Bronchus fibroblast of lung (primary cell): Measurements from ENCODE around the genes CUL4B, CT47A10 and THOC2.

DNA sequence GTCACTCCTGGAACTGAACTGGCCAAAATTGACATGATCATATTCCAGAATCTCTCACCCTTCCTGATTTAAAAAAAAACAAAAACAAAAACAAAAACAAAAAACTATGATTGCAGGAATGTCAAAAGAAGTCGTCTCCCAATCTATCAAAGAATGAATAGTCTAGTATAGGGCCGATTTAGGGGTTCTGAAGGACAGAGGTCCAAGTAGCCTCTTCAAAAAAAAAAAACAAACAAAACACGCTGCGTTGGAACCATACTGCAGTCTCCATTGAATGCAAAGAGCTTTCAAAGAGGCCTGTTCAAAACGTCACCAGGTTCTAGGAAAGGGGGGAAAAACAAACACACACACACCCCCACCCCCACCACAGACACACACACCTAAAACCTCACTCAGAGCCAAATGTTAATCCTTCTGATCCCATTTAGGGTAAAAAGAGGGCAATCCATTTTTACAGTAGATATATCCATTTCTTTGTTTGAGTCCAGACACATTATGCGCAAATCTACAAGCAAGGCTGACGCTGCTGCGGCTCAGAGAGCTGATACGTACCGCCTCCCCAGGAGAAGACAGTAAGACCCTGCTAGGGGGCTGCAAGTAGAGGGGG, 30.3 kb downstream of the UBE2A start:
- RAMPAGE, long total RNA = no peak

DNA sequence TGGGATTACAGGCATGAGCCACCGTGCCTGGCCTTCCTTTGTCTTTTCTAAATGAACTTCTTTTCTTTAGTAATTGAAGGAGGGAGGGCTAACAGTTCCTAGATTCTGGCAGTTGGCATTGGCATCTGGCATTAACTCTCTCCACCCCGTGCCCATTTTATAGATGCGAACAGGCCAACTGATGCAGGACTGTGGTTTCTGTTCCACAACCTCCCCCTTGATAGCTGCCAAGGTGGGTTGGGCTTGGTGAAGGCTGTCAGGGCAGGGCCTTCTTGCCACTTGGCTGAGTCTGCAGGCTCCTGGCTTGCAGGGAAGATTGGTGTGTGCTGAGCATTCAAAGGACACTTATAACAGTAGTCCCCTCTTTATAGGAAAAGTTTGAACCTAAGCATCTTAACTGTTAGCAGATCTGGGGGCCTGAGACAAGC, 4.3 kb downstream of the SOWAHD start:
- RAMPAGE, long total RNA = no peak

DNA sequence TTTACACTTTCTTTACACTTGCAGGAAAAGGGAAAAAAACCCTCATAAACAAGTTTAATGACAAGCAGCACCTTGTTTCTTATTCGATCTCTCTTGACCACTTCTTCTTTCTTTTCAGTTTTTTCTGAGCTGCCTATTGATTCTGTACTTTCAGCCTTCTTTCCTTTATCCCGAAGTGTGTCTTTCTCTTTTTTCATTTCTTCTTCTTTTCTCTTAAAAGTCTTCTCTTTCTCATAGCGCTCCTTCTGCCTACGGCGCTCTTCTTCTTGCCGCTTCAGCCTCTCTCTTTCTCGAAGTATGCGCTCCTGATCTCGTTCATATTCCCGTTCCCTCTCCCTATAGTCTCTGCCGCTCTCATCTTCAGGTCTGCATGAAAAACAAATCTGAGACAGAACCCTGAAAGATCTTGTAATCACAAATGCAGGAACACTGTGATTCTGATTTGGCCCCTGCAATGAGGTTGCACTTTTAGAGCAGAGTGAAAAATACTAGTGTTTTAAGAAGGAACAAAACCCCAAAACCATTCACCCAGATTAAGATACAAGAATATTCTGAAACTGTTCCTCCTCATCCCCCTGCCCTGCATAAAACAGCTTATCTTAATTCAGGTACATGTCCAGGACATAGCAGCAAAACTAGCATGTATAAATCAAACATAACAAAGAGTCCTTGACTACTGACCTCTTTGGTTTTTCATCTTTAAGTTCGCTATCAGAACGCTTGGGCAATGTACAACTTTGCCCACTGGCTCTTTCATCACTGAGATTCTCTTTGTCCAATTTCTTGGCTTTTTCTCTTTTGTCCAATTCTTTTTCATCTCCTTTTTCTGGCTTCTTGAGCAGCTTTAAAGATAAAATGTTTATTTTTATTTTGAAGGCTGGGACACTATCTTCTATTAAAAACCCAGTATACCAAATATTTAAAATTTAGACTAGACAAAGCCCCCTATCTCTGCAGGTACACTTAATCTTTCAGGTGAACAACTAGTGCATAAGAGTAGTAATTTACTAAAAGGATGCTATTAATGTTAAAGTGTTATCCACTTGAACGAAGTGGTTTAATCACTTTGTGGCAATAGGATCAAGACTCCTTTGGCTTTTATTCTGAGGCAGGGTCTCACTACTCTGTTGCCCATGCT, 14.7 kb downstream of the UPF3B start:
- RAMPAGE, long total RNA = no peak

GRCh38 chrX:119841066-119841483, 11.7 kb downstream of the UPF3B start:
- RAMPAGE, long total RNA = no peak

DNA sequence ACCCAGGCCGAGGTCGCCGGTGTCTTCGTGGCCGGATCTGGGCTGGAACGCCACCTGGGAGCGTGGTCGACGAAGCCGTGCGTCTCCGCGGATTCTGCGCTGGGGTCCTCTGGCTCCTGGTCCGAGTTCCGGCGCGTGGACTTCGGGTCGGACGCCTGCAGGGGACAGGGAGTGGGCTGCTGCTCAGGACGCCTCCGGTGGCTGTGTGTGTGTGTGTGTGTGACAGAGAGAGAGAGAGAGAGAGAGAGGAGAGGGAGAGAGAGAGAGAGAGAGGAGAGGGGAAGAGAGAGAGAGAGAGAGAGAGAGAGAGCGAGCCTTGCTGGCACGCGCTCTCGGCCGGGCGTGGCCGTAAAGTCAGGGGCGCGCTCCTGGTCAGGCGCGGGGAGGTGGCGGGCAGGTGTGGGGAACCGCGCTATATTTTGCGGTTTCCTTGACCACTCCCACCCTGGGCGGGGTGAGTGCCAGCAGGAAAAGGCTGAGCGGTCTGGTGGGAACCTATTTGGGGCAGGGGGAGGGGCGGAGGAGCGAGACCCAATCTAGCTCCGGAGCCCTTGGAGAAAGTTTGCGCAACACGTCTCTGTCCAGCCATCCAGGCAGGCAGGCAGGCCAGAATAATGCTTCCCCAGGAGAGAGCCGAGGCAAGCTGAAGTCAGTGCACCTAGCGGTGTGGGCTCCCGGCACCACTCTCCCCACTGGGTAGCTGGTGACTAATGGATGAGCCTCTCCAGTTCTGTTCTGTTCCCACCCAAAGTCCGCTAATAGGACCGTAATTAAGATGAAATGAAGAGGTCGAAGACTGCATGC, 61.9 kb downstream of the RHOXF2B start:
- RAMPAGE, long total RNA = no peak

DNA sequence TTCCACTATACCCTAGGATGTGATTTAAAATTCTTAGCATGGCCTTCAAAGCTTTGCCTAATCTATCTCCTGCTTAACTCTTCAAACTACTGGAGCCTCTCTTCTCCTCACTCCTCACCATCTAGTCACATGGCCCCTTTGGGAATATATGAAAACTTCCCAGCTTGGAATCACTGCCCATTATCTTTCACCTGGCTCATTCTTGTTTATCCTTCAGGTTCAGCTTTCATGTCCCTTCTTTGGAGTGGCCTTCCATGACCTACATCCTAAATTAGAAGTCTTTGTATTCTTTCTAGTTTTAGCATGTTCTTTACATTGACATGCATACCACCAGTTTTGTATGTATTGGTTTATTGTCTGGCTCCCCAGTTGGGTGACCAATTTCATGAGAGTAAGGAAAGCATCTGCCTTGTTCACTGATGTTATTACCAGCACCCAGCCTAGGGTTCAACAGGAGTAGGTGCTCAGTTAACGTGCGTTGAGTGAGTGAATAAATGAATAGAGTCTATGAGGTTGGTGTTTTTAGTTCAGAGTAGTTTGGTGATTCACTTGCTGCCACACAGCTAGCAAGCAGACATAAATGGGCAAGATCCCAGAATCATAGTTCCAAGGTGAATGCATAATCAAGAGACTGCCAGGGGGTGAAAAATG, 41.4 kb downstream of the RHOXF2 start:
- RAMPAGE, long total RNA = no peak

- RAMPAGE, long total RNA = no peak
These were observed 5.8 kb upstream of the ZBTB33 start for GRCh38 chrX:120244480-120245545.

- RAMPAGE, long total RNA = no peak
These were observed 830 bp downstream of the TMEM255A start for GRCh38 chrX:120310282-120310979.

DNA sequence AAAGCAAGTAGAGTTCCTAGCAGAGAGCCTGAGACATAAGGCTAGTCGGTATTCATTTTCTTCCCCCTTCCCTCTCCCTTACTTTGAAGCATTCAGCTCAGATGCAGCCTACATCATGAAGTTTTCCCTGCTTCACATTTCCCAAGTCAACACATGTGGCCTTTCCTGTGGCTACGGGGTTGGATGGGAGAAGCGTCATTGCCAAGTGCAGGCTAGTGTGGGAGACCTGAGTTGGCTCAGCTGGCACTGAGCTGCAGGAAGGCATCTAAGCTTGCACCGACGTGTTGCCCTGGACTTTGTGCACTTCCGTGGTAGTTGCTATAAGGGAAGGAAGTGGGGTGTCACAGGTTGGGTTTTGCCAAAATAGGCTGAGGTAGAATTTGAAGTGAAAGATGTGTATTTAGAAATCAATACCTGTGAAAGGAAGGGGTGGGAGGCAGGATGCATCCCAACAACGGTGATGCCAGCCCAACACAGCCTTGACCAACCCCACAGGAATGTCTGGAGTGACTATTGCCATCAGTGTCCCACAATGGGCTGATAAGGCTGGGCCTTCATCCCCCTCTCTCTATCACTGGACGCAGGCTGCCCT, 18.9 kb upstream of the LAMP2 start:
- RAMPAGE, long total RNA = no peak

DNA sequence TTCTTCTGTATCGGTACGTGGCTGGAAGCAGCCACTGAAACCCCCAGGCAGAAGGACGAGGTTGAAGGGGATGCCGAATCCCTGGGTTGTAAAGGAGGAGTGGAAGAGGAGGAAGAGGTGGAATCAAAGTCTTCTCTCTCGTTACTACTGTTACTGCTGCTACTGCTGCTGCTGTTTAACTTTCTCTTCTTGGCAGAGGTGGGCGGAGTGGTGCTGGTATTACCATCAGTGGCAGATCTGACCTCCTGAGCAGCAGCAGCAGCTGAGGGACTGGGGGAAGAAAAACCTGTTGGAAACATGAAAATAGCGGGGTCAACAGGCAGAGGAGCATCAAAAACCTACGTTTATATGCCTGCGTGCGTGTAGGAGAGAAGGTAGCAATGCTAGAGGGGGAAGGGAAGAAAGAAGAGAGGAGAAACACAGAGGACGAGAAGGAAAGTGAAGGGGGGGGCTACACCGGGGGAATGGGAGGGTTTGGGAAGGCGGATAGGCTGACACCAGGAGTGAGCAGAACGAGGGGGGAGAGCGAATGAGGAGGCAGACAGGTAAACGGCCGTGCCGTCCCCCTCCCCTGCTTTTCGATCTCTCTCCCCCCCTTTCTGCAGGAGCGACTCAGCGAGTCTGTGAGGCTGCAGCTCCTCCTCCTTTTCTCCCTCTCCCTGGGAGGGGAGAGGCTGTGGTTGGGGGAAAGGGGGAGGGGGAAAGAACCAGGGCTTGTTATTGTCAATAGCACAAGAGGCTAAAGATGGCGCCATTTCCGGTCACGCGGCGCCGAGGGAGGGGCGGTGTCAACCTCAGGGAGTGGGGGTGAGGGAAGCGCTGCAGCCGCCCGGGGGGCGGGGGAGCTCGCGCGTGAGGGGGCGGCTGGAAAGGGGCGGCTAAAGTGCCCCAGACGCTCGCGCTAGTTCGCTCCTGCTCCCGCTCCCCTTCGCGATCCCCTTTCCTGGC, at the start of gene CUL4B:
Gene CUL4B (minus strand): TSS at position 623 of the 948 bp plus-strand sequence.
- RAMPAGE, long total RNA = start-site peak on the minus strand centred at position 157 of the sequence, 19 bp wide, 21 and 28 reads in 2 replicates

- RAMPAGE, long total RNA = no peak
These were observed 14.7 kb upstream of the MCTS1 start for GRCh38 chrX:120589277-120589600.

DNA sequence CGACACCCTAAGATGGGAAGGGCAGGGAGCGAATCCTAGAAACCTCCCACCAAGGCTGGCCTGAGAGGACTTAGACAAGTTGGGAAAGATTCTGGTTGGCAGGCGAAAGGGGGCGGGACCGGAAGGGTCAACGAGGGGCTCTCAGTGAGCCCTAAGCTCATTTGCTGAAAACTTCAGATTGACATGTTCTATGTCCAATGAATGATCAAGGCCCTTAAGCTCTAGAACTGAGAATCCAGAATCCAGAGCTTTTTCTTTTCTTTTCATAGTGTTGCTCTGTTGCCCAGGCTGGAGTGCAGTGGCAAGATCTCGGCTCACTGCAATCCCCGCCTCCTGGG, at the start of gene CT47A10:
Gene CT47A10 (minus strand): TSS at position 100 of the 338 bp plus-strand sequence.
- RAMPAGE, long total RNA = no peak

DNA sequence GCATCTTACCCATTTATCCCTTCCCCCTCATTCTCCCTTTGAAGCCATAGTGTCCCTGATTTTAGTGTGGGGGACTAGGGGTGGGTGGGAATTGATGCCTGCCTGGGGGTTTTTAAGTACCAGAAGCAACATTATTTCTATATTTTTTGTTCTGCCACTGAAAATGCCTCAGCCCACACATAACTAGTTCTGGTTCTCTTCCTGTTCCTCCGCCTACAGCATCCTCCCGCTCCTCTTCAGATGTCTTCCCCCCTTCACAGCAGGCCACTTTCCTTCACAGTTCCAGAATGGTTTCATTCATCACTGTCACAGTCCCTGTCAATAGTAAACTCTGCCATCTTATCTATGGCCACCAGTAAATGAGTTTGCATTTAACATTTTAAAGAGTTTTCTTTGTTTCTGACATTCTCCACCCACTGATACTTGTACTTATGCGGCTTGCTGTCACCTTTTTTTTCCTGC, 114.0 kb downstream of the GLUD2 start:
- RAMPAGE, long total RNA = no peak

GRCh38 chrX:122421818-122422122, 762.3 kb upstream of the GRIA3 start:
- RAMPAGE, long total RNA = no peak

- RAMPAGE, long total RNA = no peak
These were observed 113.6 kb downstream of the THOC2 start for GRCh38 chrX:123619176-123619740.

- RAMPAGE, long total RNA = start-site peak on the minus strand at chrX:123733027-123733056, 218 and 94 reads in 2 replicates
These were observed at the start of gene THOC2 for GRCh38 chrX:123732044-123733414. Gene THOC2, minus strand, starts transcription at chrX:123733052.

- RAMPAGE, long total RNA = no peak
These were observed 108.8 kb upstream of the TEX13D start for GRCh38 chrX:124223600-124224125.

- RAMPAGE, long total RNA = no peak
These were observed 385.5 kb upstream of the TEX13C start for GRCh38 chrX:124934247-124934553.

GRCh38 chrX:125203553-125204658, 115.8 kb upstream of the TEX13C start:
- RAMPAGE, long total RNA = no peak

- RAMPAGE, long total RNA = no peak
These were observed 92.5 kb downstream of the DCAF12L1 start for GRCh38 chrX:126459884-126460709.